ENCODE results near the genes CD5L, CD1D, OR10Z1, VSIG8 and SLAMF9.

DNA sequence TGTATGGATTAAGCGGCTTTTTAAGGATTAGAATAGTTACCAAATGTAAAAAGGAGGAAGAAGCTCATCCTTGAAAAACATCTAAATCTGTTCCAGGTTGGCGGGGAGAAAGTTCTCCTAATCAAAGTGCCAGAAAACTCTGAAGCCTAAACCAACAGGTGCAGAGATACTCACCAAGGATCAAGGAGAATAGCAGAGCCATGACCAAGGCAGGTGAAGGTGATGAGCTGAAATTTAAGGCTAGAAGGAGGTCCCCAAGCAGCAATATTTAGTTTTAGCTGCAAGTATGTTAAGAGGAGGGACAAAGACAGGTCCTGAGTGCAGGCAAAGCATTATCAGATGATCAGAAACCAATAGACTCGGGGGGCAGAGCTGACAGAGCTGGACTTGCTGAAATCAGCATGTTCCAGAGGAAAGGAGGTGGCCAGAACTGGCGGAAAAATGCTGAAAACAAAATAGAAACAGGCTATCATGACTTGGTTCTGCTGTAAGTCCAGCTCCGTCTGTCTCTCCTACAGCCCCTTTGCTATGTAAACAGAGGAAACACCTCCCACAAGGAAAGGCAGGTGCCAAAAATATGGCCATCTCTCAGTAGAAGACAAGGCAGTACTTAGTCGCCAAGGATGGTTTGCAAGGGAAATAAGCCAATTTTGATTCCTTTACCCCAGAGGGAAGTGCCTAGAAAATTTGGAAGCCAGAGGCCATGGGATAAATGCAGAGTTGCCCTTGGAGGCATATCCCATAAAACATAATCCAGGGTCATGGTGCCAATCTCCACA is at the start of gene CD5L:
Gene CD5L, minus strand, starts transcription at position 309 of the 779 bp plus-strand sequence.
- RRBS, result no CpG with 5 or more reads among the region's 6 CpGs

GRCh38 chr1:157994178-157995095 is 992 bp downstream of the KIRREL1 start:
- RRBS, result no CpG with 5 or more reads among the region's 18 CpGs

DNA sequence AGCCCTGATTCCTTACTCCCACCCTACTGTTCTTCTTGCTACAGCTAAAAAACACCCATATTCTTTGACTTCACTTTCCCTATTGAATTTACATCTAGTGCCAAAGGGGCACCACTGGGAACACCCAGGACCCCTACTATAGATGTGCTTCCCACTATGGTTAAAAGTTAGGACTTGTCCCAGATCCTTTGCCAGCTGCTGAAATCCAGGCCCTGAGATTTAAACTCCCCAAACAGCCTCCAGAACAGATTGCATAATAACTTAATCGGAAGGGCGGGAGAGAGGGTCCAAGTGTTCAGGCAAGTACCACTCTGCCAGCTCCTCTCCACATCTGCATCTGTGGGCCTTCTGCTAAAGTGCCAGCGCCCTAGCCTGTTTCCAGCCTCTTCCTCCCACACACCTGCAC is 29.0 kb downstream of the KIRREL1 start:
- RRBS, result no CpG with 5 or more reads among the region's 3 CpGs

DNA sequence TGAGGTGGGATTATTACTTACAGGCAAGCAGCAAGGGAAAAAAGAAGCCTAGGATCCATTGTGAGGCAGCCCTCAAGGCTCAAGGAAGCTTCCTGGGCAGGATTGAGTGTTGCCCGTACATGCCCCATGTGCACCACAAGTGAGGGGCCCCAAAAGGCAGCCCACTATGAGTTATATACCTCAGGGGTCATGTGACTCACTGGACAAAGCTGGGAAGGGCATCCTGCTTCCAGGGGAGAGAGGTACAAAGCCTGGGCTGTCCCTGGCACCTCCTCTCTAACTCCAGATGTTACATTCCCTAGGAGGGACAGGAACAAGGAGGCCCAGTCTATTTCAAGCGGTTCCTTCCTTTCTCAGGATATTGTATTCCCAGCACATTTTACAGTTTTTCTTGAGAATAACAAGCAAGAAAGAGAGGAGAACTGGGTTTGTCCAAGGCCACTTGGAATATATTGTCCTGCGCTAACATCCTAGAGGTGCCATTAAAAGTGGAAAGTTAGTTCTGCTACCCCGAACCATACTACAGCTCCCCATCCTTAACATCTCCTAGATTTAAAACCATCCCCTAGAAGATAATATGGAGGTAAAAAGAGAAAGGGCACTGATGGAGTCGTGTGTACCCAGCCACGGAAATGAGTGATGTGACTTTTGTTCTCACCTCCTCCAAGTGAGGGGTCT is 18.8 kb upstream of the SMIM42 start:
- RRBS, result no CpG with 5 or more reads among the region's 6 CpGs

DNA sequence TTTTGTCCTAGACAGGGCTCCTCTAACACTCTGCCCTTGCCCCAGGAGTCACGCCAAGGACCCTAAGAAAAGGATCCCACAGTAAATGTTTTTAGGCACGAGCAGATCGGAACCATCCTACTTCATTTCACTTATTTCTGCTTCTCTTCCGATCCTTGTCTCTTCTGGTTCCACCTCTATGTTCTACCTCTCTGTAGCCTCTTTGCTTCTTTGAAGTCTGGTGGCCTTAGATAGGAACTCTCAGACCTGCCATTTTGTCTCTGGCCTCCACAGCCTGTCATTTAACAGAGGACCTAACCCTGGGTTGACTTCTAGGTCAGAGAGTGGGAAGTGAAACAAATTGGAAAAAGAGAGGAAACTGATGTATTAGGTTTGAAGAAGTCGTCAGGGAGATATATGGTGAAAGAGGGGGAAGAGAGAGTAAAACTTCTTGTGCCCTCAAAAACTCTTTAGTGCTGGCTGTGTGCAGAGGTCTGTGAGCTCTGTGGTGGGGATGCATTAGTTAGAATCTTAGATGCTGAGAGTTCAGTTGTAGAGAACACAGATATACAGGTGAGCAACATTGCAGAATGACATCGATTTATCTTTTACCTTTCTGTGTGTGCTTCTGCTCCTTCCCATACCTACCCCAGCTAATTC is 22.4 kb upstream of the SMIM42 start:
- RRBS, result no CpG with 5 or more reads among the region's 6 CpGs

GRCh38 chr1:158180569-158181649 is at the start of gene CD1D:
Gene CD1D, plus strand, starts transcription at chr1:158180895.
- RRBS, result 9% methylated on average over 30 of the region's 69 CpGs

- RRBS, result no CpG with 5 or more reads among the region's 1 CpG
Observed at GRCh38 chr1:158605096-158605373, at the start of gene OR10Z1. Gene OR10Z1, plus strand, starts transcription at chr1:158605268.

DNA sequence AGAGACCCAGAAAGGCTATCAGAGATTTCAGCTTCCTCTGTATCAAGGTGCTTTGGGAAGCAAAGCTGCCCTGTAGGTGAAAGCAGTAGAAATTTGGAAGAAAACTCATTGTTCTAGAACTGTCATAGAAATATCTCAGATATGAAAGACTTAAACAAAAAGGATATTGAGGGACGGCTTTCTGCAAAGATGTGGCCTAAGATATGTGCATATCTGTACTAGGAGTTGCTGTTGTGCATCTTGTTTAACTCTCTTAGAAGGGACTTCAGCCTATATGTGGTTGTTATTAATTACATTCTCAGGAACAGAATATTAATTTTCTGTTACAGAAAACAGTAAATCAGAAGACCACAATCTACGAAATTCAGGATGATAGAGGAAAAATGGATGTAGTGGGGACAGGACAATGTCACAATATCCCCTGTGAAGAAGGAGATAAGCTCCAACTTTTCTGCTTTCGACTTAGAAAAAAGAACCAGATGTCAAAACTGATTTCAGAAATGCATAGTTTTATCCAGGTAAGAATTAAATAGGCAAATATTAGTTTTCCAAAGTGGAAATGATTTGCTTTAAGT is 10.4 kb downstream of the IFI16 start:
- RRBS, result no CpG with 5 or more reads among the region's 3 CpGs

- RRBS, result no CpG with 5 or more reads among the region's 5 CpGs
Observed at GRCh38 chr1:159556730-159557127, 20.9 kb upstream of the OR10J5 start.

DNA sequence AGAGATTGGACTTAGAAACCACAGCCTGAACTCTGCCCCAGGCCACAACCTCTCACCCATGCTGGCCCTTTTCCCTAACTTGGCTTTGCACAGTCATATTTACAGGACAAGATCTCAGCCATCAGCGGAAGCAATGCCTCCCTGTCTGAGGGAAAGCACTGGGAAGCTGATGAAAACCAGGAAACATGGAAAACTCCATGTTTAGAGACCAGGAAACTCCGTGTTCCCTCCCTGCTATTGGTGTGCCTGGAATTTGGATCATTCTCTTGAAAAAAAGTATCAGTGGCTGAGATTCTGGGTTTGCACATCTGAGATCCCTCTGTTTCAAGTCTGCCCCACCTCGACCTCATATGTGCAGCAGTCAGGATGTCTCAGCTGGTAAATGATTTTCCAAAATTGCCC is 8.7 kb downstream of the CRP start:
- RRBS, result no CpG with 5 or more reads among the region's 3 CpGs

DNA sequence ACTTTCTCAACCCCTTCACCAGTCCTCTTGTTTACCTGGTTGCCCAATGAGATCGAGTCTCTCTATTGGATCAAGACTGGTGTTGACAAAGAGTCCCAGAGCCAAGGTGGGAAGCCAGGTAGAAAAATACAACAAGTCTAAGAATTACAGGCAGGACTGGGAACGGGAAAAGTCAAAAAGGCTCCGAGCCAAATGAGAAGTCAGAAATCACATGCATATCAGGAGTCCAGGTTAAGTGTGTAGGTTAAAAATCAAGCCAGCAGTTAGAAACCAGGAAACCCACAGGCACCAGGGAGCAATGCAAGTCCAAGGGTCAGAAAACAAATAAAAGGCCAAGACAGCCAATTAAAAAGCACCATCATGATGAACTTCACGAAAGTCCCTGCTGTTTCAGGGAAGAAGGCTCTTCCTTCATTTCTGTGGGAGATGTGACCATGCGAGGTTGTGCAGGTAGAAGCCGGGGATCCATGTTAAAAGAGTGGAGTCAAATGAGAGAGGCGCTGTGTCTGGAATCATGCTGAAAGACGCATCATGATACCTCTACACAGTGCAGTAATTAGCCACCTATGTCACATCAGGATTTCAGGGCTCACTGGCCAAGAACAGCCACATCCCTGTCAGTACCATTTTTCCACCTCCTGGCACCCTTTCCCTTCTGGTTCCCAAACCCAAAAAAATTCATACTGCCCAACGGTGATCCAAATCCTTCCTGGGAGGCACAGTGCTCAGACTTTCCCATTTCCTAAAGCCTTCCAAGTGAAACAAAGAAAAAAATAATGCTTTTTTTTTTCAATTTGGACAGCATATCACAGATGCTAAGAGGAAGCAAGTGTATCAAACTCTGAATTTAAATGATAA is 27.1 kb upstream of the DUSP23 start:
- RRBS, result no CpG with 5 or more reads among the region's 9 CpGs

GRCh38 chr1:159800021-159800788 is 2.0 kb upstream of the FCRL6 start:
- RRBS, result no CpG with 5 or more reads among the region's 8 CpGs

DNA sequence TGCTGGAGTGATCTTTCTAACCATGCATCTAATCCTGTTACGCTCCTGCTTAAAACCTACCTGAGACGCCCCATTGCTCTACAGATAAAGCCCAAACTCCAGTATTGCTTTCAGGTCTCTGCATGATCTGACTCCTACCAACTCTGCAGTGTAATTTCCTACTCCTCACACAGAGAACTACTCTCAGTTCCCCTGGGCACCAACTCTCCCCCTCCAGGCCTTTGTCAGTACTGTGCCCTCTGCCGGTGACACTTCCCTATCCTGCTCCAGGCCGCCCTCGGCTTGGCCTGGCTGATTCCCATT is 2.5 kb downstream of the SLAMF8 start:
- RRBS, result no CpG with 5 or more reads among the region's 5 CpGs

- RRBS, result 2% methylated on average over 22 of the region's 63 CpGs
Observed at GRCh38 chr1:159854741-159855404, 7.6 kb downstream of the VSIG8 start.

GRCh38 chr1:159862481-159862767 is at the start of gene VSIG8:
Gene VSIG8, minus strand, starts transcription at chr1:159862657.
- RRBS, result no CpG with 5 or more reads among the region's 6 CpGs

DNA sequence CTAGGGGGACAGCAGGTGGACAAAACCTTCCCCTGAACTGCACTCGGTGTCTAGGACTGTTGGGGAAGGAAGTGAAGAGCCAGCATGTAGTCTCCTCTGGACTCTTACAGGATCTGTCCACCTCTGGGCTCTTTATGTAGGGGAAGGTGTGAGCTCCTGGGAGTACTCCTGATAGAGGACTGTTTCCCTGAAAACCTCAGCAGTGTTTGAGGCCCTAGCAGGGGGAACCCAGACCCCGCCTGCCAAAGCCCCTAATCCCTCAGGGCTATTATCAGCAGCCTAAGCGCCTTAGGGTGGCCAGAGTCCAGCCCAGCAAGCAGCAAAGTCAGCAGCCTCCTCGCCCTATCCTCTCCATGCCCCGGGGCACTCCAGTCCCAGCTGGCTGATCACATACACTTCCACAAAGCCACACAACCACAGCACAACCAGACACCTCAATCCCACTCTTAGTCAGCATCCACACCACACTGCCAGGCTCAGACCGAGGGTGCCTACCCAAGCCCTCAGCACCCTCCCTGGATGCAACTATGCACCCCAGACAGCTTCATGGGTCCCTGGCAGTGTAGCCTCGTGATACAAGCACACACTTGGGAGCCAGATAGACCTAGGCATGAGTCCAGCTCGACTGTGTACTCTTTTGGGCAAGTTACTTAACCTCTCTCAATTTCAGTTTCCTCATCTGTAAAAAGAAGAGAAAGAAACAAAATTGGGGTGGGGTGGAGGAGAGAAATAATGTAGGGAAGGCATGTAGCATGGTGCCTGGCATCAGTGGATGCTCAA is 7.1 kb downstream of the IGSF9 start:
- RRBS, result no CpG with 5 or more reads among the region's 8 CpGs

DNA sequence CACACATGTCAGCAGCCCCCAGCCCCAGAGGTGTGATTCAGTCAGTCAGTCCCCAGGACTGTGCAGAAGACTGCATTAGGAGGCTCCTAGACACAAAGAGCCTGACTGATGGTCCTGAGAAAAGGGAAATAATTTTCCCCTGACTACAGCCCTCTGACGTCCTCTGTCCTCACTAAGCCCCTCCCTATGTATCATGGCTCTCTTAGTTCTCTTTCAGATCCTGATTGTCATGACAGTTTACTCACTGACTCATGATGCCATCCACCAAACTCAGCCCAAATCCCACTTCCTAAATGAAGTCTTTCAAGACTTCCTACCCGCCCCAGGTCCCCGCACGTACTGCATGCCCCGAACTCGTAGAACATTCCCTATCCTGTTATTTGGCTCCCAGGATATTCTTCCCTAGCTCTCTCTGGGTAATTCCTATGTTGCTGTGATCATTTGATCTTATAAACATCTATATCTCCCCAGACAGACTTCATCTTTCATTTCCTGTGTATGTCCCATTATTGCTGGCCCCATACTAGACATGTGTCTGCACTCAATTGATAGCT is at the start of gene SLAMF9:
Gene SLAMF9, minus strand, starts transcription at position 107 of the 554 bp plus-strand sequence.
- RRBS, result no CpG with 5 or more reads among the region's 6 CpGs

- RRBS, result no CpG with 5 or more reads among the region's 6 CpGs
Observed at GRCh38 chr1:160032519-160033032, 786 bp upstream of the PIGM start.

DNA sequence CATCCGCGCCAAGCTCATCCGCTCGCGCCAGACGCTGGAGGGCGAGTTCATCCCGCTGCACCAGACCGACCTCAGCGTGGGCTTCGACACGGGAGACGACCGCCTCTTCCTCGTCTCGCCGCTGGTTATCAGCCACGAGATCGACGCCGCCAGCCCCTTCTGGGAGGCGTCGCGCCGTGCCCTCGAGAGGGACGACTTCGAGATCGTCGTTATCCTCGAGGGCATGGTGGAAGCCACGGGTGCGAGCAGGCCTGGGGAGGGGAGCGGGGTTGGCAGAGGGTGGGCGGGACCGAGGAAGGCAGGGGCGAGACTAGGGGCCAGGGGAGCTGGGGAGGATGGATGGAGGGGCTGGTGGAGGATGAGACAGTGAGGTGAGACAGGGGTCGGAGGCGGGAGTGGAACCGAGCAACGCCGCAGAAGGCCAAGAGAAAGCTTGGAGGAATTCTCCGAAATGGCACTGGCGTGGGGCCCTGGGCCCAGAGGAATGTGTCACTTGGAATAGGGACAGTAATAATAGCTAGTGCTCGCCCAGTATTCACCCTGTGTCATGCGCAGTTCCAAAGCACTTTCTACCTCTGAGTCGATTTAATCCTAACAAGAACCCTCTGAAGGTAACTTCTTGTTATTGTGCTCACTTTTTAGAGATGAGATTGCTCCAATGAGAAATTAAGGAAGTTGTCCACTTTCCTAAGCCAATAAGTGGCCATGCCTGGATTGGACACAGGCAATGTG is 3.5 kb downstream of the KCNJ9 start:
- RRBS, result no CpG with 5 or more reads among the region's 47 CpGs

GRCh38 chr1:160116124-160117253 is 930 bp downstream of the ATP1A2 start:
- RRBS, result 92% methylated on average over 2 of the region's 14 CpGs